M059J (cell line): Measurements from ENCODE around the gene DES.

DNA sequence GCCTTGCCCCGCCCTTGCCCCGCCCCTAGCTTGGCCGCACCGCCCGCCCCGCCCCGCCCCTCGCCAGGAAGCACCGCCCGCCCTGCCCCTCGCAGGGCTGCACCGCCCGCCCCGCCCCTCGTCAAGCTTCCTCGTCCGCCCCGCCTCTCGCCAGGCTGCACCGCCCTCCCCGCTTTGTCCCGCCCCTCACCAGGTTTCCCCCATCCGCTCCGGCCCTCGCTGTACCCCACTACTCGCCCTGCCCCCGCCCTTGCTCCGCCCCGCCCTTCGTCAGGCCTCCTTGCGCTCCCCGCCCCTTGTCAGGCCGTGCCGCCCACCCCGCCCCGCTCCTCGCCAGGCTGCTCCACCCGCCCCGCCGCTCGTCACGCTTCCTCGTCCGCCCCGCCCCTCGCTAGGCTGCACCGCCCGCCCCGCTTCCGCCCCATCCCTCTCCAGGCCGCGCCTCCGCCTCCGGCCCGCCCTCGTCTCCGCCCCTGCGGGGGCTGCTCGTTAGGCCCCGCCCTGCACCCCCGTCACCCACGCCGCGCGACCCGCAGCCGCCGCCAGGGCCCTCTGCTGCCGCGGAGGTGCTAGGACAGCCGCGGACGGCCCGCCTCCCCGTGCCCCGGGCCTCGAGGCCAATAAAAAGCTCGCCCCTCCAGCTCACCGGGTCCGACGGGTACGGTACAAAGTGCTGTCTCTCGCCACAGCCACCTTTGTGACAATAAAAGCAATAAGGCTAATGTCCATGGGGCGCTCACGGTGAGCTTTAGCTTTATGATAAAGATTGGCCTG is 531 bp upstream of the DNPEP start:
- RAMPAGE, long total RNA: no peak

DNA sequence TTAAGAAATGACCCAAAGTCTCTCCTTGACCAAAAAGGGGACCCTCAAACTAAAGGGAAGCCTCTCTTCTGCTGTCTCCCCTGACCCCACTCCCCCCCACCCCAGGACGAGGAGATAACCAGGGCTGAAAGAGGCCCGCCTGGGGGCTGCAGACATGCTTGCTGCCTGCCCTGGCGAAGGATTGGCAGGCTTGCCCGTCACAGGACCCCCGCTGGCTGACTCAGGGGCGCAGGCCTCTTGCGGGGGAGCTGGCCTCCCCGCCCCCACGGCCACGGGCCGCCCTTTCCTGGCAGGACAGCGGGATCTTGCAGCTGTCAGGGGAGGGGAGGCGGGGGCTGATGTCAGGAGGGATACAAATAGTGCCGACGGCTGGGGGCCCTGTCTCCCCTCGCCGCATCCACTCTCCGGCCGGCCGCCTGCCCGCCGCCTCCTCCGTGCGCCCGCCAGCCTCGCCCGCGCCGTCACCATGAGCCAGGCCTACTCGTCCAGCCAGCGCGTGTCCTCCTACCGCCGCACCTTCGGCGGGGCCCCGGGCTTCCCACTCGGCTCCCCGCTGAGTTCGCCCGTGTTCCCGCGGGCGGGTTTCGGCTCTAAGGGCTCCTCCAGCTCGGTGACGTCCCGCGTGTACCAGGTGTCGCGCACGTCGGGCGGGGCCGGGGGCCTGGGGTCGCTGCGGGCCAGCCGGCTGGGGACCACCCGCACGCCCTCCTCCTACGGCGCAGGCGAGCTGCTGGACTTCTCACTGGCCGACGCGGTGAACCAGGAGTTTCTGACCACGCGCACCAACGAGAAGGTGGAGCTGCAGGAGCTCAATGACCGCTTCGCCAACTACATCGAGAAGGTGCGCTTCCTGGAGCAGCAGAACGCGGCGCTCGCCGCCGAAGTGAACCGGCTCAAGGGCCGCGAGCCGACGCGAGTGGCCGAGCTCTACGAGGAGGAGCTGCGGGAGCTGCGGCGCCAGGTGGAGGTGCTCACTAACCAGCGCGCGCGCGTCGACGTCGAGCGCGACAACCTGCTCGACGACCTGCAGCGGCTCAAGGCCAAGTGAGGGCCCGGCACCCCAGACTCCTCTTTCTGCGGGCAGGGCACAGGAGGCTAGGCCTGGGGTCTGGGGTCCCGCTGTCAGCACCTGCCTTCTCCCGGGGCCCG is at the start of gene DES:
DES (plus strand) TSS at position 381 of the 1,149 bp plus-strand sequence.
- RAMPAGE, long total RNA: no peak

DNA sequence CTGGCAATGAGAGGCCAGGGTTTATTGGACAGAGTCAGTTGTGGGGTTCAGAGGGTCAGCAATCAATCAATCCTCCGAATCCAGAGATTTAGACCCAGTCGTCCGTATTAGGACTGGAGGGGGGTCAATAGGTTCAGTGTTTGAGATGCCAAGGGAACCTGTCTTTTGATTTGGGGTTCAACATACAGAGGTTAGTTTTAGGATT is 276 bp downstream of the GMPPA start:
- RAMPAGE, long total RNA: no peak

DNA sequence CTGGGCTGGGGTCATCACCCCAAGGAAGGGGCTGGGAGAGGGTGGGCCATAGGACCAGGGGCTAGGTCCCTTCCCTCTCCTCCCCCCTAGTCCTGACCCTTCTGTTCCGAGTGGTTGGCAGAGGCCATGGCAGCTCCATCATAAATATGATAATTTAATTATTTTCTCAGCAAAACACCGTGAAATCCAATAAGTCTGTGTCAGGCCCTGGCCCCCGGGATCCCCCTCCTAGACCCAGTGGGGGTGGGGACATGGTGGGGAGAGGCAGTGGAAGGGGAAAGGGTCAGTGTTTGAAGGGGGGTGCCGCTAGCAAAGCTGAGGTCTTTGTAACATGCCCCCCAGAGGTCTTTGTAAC is 6.1 kb upstream of the ASIC4 start:
- RAMPAGE, long total RNA: no peak

DNA sequence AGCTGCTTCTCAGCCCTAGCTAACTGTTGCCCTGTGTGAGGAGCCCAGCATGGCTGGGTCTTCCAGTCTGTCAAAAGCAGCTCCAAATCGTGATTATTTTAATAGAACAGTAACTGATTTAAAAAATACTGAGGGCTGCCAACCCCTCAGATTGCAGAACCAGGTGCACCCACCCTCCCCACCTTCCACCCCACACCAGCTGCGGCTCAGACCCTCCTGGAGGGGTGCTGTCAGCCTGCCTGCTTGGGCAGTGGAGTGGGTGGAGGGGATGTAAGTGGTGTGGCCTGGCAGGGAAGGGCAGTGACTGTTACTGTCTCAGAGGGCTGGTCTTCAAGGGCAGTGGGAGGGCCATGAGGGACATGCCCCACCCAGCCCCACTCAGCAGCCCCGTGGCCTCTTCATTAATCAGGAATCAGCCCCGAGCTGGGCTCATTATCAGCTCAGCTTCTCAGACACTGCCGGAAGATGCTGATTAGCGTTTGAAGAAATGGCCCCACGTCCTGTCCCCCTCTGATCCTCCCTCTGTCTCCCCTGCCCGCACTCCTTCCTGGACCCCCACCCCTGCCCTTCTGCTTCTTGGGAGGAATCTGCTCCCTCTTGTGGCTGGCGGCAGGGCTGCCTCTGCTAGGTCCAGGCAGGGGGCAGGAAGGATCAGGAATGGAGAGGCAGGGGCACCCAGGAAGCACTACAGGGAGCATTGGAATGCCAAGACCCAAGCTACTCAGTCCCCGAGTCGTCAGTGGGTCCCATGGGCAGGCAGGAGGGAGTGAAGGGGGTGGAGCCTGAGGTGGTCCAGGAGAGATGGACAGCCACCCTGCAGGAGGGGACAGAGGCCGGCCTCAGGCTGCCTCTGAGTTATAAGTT is 6.8 kb downstream of the ASIC4 start:
- RAMPAGE, long total RNA: no peak

DNA sequence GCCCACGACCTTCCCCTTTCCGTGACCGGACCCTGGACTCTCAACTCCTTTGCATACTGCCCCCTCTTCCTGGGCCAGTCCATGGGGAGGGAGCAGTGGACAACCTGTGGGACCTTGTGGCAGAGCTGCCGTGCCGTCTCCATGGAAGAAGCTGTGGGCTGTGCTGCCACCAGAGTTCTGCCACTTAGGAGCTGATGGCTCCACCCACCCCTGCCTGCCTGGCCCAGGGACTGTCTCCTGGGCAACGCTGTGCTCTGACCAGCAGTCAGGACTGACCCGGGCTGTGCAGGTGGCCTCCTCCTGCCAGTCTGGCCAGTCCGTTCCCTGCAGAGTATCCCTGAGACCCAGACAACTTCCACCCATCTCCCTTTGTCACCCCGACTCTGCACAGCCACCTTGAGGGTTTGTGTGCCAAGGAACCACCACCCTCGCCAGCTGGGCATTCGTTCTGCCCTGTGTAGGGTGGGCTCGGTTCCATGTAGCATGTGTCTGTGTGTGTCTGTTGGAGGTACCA is 12.8 kb downstream of the ASIC4 start:
- RAMPAGE, long total RNA: no peak

- RAMPAGE, long total RNA: no peak
Observed at GRCh38 chr2:219542692-219543633, 646 bp downstream of the CHPF start.

DNA sequence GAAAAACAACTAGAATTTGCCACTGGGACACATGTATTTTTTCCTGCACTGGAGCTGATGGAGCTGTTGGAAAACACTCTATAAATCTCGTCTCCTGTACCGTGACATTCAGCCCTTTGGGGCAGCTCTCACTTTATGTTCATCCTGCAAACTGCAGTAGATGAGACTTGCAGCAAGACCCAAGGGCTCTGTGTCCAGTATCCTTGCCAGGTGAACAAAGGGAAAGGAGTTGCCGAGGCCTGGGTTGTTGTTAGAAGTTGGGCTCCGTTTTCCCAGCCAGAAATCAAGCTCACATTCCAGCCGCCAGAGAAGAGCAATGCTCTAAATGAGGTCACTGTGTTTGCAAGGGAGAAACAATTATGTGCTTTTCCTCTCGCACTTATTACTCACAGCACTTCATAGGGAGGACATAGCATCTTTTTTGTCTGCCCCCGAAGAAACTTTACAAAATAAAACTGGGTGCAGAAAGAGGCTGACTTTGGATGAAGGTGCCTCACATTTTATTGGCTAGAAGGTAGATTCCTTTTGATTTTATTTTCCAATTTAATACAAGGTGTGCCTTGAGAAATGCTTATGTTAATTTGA is 285.2 kb downstream of the SLC4A3 start:
- RAMPAGE, long total RNA: no peak

DNA sequence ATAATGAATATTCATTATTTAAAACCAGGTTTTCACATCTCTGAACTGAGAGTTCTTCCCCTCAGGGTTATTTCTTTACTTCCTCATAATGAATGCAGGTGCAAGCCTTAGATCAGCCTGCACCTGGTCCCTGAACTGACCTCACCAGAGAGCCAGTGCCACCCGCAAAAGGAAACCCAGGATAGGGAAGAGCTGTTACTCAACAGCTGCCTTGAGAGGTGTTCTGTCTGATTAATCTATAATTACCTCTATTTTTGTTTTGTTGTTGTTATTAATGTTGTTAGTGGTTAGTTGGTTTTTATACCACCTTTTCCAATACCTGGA is 368.9 kb downstream of the EPHA4 start:
- RAMPAGE, long total RNA: no peak

GRCh38 chr2:221482334-221482751 is 89.8 kb downstream of the EPHA4 start:
- RAMPAGE, long total RNA: no peak

DNA sequence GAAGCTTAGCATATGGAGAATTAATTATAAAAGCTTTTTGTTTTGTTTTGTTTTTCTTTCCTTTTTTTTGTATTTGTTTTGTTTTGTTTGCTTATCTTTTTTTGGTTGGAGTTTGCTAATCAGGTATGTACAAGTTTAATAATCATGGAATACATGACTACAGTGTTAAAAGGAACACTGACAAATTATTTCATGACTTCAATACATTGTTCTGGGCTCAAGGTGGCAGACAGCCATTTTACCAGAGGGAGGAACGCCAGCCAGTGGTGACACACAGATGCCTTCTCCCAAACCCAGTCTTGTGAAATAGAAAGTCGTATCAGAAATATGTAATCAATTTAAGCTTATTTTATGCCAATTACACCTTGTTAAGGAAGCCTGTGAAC is 263.9 kb upstream of the EPHA4 start:
- RAMPAGE, long total RNA: no peak

DNA sequence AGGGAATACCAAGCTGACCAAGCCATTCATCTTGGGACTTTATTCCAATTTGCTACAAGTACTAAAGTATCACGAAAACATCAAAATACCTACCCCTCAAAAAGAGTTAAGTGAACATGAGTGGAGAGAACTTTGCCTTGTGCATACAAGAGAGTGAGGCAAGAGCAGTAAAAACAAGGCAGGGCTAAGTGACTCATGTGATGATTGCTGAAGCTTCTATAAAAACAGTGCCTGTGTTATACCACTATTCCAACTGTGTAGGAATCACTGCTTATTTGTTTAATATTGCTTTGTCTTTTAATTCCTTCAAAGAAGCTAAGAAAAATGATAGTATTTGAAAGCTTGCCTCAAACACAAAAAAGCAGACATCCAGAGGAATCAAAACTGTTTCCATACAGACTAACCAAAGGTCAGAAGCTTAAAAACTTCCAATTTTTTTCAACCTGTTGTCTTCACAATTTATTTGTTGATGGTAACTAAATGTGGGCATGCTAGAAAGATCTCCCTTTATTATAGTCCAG is 61.1 kb downstream of the FARSB start:
- RAMPAGE, long total RNA: no peak

- RAMPAGE, long total RNA: no peak
Observed at GRCh38 chr2:222738608-222739155, 67.2 kb downstream of the MOGAT1 start.

DNA sequence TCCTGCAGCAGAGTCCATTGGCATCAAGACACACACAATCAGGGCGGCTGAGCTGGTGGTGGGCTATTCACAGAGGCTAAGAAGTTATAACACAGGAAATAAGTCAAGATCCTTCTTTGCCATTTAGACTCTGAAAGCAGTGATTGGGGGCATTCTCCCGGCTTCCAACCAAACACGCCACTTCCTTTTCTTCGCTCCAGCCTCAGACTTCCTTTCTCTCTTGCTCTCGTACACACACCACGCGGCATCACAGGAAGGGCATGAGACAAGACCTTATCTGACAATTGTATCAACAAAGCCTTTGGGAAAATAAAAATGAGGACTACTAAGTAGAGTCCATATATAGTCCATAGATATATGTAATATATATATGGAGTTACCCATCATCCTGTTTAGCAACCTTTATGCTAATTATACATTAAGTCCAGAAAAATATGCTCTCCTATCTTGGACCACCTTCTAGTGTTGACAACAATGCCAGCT is 72.1 kb downstream of the MOGAT1 start:
- RAMPAGE, long total RNA: no peak

GRCh38 chr2:222882286-222882705 is 21.5 kb downstream of the ACSL3 start:
- RAMPAGE, long total RNA: no peak

DNA sequence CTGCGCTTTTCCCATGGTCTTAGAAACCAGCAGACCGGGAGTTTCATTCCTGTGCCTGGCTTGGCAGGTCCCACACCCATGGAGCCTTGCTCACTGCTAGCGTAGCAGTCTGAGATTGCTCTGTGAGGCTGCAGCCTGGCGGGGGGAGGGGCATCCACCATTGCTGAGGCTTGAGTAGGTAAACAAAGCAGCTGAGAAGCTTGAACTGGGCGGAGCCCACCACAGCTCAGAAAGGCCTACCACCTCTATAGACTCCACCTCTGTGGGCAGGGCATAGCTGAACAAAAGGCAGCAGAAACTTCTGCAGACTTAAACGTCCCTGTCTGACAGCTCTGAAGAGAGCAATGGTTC is 271.4 kb downstream of the SCG2 start:
- RAMPAGE, long total RNA: no peak

GRCh38 chr2:223870057-223870284 is 32.6 kb upstream of the AP1S3 start:
- RAMPAGE, long total RNA: no peak

DNA sequence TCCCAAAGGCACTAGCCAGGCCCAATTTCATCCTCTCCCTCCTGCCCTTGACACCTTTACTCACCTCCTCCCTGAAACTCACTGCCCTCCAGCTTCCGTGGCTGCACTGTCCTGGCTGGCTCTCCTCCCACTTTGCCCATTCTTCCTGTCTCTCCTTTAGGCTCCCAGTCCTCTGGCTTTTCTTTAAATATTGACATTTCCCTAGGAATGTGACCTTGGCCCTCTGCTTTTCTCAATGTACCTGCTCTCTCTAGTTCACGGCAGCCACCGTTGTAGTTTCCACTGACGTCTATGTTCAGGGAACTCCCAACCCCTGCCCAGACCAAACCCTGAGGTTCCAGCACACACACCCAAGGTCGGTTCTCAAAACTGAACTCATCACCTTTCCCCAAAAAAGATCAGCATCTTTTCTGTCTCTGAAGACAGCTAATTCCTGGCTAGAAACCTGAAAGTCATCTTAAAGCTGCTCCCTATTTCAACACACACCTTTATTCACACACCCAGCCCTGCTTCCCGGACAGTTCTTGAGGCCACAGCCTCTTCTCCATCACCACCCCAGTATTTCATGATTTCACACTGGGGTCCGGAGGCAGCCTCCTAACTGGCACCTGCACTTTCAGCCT is 36.6 kb downstream of the WDFY1 start:
- RAMPAGE, long total RNA: no peak

DNA sequence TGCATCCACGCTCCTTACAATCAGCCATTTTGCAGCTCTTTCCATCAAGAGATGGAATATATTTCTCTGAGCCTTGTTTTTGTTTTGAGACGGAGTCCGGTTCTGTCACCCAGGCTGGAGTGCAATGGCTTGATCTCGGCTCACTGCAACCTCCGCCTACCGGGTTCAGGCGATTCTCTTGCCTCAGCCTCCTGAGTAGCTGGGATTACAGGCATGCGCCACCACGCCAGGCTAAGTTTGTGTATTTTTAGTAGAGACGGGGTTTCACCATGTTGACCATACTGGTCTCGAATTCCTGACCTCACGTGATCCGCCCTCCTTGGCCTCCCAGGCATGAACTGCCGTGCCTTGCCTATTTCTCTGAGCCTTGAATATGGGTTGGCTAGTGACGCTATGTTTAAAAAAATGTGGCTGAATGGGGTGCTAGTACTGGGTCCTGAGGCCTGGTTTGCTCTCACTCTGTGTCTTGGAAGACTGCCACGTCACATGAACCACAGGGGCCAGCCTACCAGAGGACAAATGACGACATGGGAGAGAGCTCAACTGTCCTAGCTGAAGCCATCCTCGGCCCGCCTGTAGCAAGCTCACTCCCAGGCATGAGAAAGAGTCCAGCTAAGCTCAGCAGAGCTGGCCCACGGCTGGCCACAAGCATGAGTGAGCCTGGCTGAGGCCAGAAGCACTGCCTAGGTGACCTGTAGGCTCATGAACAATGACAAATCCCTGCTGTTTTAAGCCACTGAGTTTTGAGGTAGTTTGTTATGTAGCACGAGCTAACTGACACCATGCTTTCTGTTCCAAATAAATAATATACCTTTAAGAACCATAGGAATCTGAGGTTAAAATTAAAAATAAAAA is 14.6 kb downstream of the WDFY1 start:
- RAMPAGE, long total RNA: no peak

GRCh38 chr2:224440895-224441589 is 39.1 kb upstream of the FAM124B start:
- RAMPAGE, long total RNA: no peak